ENCODE measurements around the gene TRIM62.

- PRO-cap: no peak
- RRBS: no CpG with 5 or more reads among the region's 11 CpGs
Observed at GRCh38 chr1:32925796-32926142, 24.6 kb upstream of the TMEM54 start.

DNA sequence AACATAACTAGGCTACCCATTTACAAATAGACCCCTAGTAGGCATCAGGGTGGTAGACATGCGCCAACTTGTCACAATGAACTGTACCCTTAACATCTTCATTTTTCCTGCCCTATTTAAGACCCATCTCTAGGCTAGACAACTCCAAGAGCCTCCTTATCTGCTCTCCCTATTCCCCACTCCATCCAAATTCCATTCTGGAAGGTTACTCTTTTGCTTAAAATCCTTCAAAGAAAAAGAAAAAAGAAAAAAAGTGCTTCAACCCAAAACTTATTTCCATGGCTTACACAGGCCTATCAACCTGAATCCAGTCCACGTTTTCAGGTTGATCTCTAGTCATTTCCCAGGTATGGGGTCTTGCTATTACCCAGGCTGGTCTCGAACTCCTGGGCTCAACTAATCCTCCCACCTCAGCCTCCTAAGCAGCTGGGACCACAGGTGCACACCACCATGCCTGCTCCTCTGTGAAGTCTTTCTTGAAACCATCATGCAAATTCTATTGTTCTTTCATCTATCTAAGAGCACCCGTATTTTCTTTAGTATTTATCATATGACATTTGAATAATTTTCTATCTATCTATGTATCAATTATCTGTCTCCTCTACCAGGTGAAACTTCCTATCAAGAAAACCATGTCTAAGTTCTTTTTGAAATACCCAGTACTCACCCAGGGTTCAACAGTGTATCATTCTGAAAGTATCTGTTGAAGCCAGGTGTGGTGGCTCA, 7.6 kb downstream of the RNF19B start:
- PRO-cap: no peak
- RRBS: no CpG with 5 or more reads among the region's 4 CpGs

GRCh38 chr1:33045273-33045703, 8.6 kb upstream of the AK2 start:
- PRO-cap: no peak
- RRBS: no CpG with 5 or more reads among the region's 2 CpGs

DNA sequence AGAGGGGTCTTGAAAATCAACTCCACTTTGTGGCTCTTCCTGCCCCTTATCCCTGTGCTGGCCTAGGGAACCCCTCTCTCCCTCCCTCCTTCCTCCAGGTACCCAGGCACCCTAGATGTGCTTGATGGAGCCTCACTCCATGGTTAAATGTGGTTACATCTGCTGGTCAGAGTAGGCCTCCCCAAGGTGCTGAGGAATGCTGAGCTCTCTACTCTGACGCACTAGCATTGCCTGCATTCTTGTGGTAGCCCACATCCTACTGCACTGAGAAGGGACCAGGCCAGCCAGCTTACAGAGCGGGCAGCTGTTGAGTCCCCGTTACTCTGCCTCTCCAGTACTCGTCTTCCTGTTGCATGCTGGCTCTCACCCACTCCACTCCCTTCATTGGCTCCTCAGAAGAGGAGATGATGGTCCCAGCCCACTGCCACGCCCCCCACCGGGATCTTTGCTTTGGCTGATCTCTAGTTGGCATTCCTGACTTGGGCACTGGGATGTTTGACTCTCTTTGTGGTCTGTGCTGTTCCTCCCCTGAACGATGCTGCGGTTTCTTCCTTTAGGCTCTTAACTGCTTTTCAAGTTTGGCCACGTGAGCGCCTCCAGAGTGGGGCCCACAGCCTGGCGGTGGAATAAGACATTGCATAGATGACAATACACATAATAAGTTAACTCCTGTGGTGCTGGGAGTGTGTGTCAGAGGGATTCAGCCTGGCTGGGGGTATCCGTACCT, 18.4 kb downstream of the AZIN2 start:
- PRO-cap: unidirectional peak, minus-strand start at position 336 of the sequence
- RRBS: no CpG with 5 or more reads among the region's 12 CpGs

- PRO-cap: no peak
- RRBS: 76% methylated on average over 2 of the region's 5 CpGs
Observed at GRCh38 chr1:33149682-33150309, 32.0 kb downstream of the TRIM62 start.

DNA sequence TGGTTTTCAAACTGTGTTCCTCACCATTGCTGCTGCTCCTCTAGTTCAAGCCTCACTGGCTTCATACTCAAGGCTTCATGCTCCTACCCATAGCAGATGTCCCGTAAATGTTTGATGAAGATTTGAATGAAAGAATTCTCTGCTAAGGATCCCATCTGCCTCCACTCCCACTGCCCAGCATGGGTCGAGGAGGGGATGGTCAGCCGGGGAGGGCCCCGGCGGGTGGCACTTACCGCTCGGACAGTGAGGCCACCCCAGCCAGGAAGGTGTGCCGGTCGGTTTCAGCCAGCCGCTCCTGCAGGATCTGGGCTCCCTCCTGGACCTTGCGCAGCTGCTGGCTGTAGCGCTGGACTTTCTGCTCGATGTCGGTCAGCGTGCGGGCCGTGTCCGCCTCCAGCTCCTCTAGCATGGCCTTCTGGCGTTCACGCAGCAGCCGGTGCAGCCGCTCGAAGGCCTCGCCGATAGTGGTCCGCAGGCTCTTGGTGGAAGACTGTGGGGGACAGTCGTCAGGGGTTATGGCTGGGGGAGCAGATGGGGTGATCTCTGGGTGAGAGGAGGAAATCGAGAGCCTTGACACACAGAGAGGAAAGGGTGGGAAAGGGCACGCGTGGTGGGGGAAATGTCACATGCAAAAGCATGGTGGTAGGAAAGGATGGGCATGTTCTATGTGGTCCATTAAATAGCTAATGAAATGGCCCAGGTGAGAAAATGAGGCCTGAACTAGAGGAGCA, 22.2 kb downstream of the TRIM62 start:
- PRO-cap: no peak
- RRBS: 96% methylated on average over 5 of the region's 30 CpGs

- PRO-cap: bidirectional peak, plus-strand start at chr1:33182218, minus-strand start at chr1:33182041
- RRBS: 1% methylated on average over 25 of the region's 43 CpGs
Observed at GRCh38 chr1:33181826-33182507, at the start of gene TRIM62. Gene TRIM62, minus strand, starts transcription at chr1:33182043.

DNA sequence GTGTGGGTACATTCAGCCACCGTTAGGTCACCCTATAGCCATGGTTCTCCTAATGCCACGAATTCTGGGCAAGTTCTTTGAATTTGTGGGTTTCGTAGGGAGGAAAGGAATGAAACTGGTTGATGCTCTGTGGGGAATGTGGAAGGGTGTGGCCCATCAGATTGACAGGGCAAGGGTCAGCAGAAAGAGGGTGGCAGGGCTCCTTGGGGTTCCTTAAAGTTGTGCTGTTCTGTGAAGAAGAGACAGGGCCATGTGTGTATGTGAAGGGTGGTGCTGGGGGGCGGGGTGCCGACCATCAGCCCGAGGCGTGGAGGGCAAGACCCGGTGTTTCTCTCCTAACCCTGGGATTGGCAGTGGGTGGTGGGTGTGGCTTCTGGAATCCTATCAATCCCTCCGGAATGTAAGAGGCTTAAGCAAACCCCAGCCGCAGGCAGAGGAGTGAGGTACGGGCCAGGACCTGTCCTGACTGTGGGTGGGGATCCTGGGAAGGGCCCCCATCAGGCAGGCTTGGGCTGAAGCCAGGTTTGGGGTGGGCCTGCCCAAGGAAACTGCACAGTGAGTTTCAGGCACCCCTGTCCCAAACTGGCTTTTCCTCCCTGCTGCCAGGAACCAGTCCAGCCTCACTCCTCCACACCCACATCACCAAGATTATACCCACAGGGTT, 35.3 kb upstream of the ZNF362 start:
- PRO-cap: no peak
- RRBS: 52% methylated on average over 2 of the region's 11 CpGs

DNA sequence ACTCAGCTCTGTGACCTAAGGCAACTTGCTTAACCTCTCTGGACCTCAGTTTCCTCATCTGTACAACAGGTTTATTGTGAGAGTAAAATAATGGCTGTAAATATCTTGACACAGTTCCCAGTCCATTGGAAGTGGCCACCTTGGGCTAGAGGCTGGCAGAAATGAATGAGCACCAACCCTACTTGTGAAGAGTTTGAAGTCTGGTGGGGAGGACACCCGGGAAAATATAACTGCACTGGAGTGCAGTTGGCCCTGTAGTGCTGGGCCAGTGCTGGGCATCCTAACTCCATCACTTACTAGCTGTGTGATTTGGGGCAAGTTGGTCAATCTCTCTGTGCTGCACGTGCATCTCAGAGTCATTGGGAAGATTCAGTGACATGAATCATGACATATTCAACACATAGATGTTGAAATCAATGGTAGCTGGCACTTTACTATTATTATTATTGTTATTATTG, 13.7 kb downstream of the ZNF362 start:
- PRO-cap: no peak
- RRBS: no CpG with 5 or more reads among the region's 2 CpGs

- PRO-cap: no peak
- RRBS: no CpG with 5 or more reads among the region's 12 CpGs
Observed at GRCh38 chr1:33328705-33329365, 7.9 kb upstream of the A3GALT2 start.

- PRO-cap: no peak
- RRBS: no CpG with 5 or more reads among the region's 10 CpGs
Observed at GRCh38 chr1:33379661-33380439, 51.0 kb downstream of the PHC2 start.

GRCh38 chr1:33382406-33383152, 48.3 kb downstream of the PHC2 start:
- PRO-cap: no peak
- RRBS: no CpG with 5 or more reads among the region's 10 CpGs

GRCh38 chr1:33569966-33570450, 97.6 kb downstream of the ZSCAN20 start:
- PRO-cap: no peak
- RRBS: no CpG with 5 or more reads among the region's 7 CpGs

- PRO-cap: unidirectional peak, minus-strand start at chr1:34647837
- RRBS: no CpG with 5 or more reads among the region's 2 CpGs
Observed at GRCh38 chr1:34647706-34647955, 107.2 kb upstream of the GJB5 start.

DNA sequence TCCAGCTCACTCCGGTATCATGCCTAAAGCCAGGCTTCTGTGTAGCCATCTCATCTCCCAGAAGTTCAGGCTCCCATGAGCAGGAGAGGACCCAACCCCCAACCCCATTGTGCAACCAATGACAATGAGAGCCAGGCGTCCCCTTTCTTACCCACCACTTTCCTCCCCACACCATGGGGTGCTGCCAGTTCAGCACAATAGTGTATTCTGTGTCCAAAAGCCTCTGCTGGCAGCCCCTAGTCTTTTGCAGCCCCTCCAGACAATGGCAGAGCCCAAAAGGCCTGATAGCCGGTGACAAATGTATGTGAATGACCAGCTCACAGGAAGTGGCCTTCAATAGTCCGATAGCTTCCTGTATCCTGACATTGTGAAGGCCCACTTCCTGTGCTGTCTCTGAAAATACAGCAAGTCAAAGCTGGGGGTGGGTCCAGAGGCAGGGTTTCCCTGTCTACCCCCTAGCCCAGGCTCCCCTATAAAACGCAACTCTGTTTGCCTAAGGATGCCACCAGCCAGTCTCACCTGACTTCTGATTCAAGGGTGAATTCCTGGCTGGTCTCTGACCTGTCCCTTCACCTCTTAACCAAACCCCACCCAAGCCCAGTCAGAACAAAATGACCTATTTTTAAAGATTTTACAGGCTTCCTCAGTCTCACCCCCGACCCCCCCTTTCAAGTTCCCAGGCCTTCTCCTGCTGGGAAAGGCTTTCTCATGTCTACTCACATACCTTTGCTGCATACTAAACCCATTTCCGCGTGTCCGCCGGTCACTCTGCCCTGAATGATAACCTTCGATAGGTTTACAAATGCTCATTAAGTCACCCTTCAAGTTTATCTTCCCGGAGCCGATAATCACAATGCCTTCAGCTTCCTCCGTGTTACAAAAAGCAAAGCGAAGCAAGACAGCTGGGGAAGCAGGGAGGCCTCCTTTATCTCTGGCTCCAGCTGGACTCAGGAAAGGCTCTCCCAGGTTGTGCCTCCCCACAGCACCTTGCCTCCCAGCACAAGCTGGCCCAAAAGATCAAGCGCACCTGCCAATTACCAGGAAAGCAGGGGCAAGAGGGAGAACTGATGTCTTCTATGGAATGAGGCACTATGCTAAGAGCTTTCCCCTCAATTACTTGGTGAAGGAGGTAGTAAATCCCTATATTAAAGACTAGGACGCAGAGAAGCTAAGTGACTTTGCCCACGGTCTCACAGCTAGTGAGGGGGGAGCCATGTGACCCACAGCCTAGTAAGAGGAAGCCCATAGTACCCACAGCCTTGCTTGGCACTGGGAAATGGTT, 16.2 kb downstream of the SMIM12 start:
- PRO-cap: no peak
- RRBS: 71% methylated on average over 1 of the region's 18 CpGs

DNA sequence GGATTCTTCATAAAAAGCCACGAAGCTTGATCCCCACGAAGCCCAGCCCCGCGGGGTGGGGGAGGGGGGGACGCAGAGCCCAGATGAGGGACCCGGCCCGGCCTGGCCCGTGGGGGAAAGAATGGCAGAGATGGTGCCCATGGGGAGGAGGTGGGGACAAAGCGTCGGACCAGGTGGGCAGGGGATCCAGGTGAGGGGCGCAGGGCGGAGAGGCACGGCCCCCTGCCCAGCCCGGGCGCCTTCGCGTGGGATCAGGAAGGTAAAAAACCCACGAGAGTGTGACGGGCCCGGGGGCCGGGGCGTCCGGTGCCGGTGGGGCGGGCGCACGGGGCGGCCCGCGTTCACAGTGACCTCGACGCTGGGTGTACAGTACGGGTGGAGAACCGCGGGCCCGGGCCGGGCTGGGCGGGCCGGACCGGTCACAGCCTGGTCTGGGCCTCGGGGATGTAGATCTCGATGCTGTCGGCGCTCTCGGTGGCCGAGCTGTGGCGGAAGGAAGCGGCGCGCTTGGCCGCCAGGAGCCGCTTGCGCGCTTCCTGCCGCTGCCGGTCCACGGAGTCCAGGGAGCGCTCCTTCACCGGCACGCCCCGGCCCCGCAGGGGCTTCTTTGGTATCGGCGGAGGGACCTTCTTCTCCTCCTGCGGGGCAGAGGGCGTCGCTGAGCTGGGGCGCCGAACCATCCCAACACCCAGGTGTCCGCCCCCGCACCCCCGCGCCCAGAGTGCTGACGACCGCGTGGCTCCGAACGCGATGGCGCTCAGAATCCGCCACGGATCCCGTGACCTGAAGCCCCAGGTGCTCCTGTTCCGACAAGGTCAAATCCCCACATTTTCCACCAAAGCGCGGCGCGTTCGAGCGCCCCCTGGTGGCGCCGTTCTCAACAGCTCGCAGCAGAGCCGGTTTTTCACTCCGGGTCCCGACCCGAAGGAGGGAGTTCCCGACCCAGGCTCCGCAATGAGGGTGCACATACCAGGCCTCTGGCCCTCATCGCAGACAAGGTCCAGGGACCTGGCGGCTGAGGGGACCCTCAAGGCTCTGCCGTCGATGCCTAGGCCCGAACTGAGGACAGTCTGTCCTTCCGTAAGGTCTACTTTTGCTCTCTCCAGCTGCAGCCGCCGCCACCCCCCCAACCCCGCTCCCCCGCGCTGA, 6.5 kb upstream of the SMIM12 start:
- PRO-cap: bidirectional peak, plus-strand start at position 545 of the sequence, minus-strand start at position 554 of the sequence; bidirectional peak, plus-strand start at position 907 of the sequence, minus-strand start at position 604 of the sequence
- RRBS: 4% methylated on average over 18 of the region's 110 CpGs

DNA sequence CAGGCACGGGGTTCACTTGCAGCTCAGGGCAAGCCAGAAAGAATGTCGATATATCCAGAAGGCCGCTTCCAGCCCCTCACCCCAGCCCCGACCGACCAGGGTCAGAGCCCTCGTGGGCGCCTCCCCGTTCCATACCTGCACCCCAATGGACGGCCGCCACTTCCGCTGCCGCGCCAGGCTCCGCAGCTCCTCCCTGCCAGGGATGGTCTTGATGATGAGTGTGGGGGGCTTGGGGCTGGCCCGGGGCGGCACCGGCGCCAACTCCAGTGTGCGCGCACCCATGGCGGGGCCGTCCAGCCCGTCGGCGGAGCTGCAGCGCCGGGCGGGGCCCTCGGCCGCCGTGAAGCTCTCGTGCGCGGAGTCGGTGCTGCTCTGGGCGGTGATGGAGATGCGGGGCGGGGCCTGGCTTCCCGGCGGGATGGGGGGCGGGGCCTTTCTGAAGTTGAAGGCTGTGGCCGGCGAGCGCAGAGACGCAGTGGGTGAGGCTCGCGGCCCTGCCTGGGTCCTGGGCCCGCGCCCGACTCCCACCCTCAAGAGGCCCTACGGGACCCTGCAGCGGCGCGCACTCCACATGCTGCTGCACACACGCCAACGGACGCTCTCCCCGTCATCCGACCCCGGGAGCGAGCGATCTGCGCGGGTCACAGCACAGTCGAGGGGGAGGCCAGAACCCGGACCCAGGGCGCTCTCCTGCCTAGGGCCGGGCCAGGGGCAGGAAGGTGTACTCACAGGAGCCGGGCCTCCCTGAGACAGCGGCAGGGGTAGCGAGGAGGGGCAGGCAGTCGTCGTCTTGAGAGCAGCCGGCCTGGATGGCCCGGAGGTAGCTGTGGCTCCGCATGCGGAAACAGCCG, 26.0 kb upstream of the SMIM12 start:
- PRO-cap: unidirectional peak, plus-strand start at position 445 of the sequence
- RRBS: 8% methylated on average over 37 of the region's 78 CpGs

DNA sequence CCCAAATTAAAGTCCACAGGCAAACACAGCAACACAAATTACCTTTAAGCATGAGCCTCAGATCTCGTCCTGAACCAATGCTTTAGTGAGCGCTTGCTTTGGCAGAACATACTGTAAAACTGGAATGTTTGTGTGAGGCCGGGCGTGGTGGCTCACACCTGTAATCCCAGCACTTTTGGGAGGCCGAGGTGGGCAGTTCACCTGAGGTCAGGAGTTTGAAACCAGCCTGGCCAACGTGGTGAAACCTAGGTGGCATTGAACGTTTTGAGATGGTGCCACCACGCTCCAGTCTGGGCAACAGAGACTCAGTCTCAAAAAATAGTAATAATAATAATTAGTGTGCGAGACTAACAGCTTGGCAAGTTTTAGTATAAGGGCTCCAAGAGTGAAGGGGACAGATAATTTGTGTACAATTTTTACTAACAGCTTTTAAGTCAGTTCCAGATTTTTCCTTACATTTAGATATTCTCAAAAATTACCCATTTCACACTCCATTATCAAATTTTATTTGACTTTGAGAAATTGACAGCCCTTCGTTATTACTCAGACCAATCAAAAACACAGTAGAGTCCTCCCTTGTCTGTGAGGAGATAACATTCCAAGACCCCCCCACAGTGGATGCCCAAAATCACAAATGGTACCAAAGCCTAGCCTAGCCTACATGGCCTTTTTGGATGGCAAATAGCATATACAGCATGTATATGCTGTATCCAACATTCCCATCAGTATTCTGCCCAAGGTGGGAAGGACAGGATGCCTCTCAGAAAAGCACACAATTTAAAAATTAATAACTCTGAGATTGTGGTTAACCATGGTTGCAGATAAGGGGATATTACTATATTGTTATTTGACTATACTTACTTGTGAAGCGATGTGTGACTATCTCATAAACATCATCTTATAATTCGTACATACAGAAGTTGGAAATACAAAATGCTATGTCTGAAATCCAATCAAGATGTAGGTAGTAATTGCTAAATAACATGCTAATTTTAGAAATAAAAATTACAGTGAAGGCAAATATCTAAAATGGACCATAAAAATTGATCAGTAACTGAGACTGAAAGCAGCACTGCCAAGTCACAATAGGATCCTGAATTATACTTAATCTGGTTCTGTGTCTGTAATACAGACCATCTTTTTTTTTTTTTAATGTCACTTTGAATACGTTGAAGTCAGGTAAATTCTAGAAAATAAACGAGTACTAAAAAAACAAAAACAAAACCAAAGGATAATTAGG, 17.4 kb downstream of the SFPQ start:
- PRO-cap: no peak
- RRBS: no CpG with 5 or more reads among the region's 14 CpGs

GRCh38 chr1:35181857-35182710, 10.9 kb downstream of the SFPQ start:
- PRO-cap: unidirectional peak, minus-strand start at chr1:35182038
- RRBS: no CpG with 5 or more reads among the region's 4 CpGs

GRCh38 chr1:35185694-35186763, 6.9 kb downstream of the SFPQ start:
- PRO-cap: no peak
- RRBS: no CpG with 5 or more reads among the region's 4 CpGs